Retinal pigment epithelial cell (primary cell): ENCODE results near the gene CMAS.

- RRBS, result no CpG with 5 or more reads among the region's 2 CpGs
Observed at GRCh38 chr12:18148867-18149455, 59.0 kb upstream of the RERGL start.

- RRBS, result no CpG with 5 or more reads among the region's 10 CpGs
Observed at GRCh38 chr12:19038088-19039002, 91.2 kb upstream of the PLEKHA5 start.

DNA sequence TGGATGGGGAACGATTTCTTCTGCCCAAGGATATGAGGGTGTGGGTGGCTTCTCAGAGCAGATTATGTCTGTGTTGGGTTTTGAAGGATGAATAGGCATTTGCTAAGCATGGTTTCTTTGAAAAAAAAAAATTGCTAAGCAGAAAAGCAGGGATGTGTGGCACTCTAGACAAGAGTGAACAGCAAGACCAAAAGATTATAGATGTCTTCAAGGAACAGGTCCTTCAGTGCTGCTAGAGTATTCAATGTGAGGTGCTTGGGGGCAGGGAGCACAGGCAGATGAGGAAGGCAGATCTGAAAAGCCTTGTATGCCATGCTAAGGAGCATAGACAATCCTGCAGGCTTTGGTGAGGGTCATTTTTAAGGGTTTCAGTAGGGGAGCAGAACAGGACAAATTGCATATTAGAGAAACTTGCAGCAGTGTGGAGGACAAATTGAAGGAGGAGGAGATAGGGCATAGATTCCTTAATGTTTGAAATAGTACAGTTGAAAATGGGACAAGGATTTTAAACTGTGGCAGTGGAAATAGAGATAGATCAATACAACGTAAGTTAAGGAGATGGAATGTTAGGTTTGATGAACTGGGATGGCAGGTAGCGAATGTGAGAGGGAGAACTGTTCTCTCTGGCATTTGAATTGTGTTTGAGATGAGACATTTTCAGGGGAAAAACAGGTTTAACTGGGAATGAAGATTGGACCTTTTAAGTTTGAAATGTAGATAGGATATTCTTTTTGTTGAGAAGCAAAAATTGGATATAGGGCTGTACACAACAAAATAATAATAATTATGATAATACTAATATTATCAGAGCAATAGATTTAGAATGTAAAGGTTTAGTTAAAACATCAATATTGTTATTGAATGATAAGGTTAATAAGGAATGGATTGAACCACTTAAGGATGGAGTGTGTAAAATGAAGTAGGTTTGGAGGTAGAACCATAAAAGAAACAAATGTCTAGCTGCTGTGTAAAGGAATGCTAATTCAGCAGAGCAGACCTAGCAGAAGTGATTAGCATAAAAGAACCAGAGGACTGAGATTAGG is 84.0 kb downstream of the PLEKHA5 start:
- RRBS, result no CpG with 5 or more reads among the region's 3 CpGs

GRCh38 chr12:19239604-19239910 is 110.0 kb downstream of the PLEKHA5 start:
- RRBS, result no CpG with 5 or more reads among the region's 3 CpGs

DNA sequence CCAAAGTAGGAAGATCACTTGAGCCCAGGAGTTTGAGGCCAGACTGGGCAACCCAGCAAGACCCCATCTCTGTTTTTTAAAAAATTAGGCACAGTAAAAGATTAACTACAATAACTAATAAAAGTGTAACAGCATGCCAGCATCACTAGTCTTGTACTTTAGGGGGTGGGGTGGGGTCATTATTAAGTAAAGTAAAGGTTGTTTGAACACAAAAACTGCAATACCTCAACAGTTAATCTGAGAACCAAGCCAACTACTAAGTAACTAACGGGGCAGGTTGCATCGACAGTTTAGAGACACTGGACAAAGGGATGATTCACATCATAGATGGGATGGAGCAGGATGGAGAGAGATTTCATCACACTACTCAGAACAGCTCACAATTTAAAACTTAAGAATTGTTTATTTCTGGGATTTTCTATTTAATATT is 119.6 kb downstream of the PLEKHA5 start:
- RRBS, result no CpG with 5 or more reads among the region's 2 CpGs

GRCh38 chr12:19353750-19354151 is 85.5 kb upstream of the AEBP2 start:
- RRBS, result no CpG with 5 or more reads among the region's 4 CpGs

GRCh38 chr12:19411828-19412285 is 27.4 kb upstream of the AEBP2 start:
- RRBS, result no CpG with 5 or more reads among the region's 5 CpGs

- RRBS, result no CpG with 5 or more reads among the region's 16 CpGs
Observed at GRCh38 chr12:19783814-19784380, 344.6 kb downstream of the AEBP2 start.

DNA sequence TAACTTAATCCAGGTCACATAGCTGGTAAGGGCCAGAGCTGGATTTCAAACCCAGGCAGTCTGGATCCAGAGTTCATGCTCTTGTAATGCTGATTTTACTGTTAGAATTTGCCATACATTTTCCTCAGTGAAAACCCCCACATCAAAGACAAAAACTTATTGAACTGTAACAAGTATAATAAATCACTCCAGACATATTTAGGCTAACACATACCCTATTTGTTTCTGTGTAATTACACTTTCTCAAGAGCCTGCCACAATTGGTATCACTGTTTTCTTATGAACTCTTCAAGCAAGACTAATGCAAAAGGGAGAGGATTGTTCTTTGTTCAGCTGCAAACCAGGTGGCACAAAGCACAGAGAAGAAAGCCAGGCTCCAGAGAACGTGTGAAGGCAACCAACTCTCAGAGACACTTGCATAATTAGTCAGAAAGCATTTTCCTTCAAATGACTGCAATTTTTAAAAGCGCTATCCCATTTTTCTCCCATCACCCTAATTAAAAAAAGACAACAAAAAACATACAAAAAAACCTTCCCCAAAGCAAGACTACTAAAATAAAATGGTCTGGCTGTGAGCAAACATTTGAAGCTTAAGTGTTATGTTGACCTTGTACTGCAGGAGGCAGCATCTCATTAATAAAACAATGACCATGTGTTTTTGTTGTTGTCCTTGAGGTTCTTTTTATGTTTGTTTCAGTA is 452.9 kb upstream of the PDE3A start:
- RRBS, result no CpG with 5 or more reads among the region's 2 CpGs

DNA sequence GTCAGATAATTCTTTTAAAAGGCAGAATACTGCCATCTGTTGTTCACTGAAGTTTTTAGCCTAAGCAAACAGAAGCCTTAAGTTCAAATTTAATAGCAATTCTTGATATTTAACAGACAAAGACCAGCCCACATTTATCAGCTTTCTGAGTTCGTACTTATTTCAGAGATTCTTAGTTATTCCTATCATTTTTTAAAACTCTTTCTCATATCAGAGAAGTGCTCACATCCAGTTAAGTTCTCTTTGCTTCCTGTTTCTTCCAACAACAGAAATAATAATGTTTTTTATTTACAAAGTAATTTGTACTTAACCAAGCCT is 93.3 kb upstream of the SLCO1C1 start:
- RRBS, result no CpG with 5 or more reads among the region's 1 CpG

- RRBS, result no CpG with 5 or more reads among the region's 2 CpGs
Observed at GRCh38 chr12:21509897-21510311, 8.3 kb downstream of the GOLT1B start.

DNA sequence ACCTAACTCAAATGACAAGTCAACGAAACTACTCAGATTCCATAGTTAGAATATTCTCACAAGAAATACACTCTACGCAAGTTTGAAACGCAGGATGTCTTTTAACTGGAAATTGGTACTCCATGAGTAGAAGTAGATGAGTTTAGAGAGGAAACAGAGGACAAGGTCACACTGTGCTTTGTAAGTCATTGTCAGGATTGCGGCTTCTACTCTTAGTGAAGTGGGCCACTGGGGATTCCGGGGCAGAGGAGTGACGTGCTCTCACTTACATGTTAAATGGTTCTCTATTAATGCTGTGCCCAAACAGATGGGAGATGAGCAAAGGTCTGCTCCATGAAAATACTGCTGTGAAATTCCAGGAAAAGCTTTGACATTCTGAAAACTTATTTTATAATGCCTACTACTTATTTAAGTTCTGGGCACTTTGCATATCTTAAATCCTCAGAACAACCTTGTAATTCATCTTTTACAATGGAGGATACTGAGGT is 3.9 kb downstream of the ABCC9 start:
- RRBS, result no CpG with 5 or more reads among the region's 6 CpGs

- RRBS, result 0% methylated on average over 15 of the region's 38 CpGs
Observed at GRCh38 chr12:22045946-22046408, at the start of gene CMAS. Gene CMAS, plus strand, starts transcription at chr12:22046218.

DNA sequence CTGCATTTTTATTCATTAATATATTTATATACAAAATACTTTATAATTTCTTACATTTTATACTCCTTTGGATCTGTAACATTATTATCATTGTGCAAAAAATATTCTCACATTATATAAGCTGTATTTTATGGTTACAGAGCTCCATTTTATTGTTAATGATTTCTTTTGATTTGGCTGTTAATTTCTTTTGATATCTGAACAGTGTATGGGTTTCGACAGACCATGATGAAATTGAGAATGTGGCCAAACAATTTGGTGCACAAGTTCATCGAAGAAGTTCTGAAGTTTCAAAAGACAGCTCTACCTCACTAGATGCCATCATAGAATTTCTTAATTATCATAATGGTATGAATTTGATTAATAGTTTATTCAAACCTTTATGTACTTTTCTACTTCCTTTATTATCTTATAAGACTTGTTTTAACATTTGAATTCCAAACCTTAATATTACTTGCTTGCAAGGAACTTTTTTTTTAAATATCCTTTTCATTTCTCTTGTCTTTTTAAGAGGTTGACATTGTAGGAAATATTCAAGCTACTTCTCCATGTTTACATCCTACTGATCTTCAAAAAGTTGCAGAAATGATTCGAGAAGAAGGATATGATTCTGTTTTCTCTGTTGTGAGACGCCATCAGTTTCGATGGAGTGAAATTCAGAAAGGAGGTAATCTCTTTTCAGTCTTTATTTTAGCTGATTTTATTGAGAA is 9.1 kb downstream of the CMAS start:
- RRBS, result no CpG with 5 or more reads among the region's 5 CpGs

DNA sequence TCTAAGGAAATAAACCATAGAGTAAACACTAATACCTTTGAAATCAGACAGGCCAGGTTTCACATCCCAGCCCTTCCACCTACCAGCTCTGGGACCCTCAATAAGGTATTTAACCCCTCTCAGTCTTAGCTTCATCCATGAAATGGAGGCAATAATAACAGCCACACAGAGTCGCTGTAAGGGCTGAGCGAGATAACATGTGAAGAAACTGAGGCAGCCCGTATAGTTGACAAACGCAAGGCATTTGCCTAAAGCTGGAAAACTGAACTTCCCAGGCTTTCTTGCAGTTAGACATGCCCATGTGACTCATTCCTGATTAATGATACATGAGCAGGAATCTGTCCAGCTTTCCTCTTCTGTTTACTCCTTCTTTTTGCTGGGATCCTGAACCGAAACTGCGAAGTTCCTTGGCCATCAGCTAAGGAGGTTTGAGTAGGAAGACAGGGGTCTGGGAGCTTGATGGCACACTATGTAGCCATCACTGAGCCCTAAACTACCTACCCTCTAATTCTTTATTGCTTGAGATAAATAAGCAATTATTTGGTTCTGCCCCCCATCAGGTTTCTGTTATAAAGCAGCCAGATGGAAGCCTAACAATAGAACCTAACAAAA is 52.2 kb downstream of the ST8SIA1 start:
- RRBS, result no CpG with 5 or more reads among the region's 6 CpGs

- RRBS, result no CpG with 5 or more reads among the region's 15 CpGs
Observed at GRCh38 chr12:22332873-22333733, 1.4 kb downstream of the ST8SIA1 start.

GRCh38 chr12:22464153-22465044 is 79.9 kb downstream of the C2CD5 start:
- RRBS, result no CpG with 5 or more reads among the region's 5 CpGs

DNA sequence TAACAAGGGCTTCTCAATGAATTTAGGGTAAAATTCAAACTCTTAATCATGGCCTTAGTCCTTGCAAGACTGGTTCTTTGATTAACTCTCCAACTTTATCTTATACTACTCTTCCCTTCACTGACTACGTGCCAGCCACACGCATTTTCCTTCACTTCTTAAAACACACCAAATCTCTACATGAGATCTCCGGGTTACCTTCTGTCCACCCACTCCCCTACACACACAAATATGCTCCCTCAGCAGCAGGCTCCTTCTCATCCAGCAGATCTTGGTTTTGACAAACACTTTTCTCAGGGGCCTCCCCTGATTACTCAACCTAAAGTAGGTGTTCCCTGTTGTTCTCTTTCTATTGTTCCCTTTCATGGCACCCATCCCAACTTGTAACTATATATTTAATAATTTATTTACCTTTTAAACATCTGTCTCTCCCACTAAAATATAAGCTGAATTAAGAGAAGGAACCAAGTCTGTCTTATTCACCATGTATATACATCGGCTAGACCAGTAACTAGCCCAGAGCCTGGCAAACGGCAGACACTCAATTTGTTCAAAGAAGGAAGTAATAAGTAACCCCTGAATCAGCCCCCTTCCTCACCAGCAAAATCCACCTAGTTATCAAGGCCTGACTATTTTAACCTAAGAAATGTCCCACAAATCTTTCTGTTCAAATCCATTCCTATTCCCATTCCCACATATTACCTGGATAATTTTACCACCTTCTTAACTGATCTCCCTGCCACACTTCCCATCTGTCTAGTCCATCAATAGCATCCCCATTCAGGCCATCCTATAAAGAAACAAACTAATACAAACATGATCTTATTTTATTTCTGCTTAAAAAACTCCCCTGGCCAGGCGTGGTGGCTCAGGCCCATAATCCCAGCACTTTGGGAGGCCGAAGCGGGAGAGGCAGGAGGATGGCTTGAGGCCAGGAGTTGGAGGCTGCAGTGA is 2.7 kb downstream of the C2CD5 start:
- RRBS, result no CpG with 5 or more reads among the region's 8 CpGs

GRCh38 chr12:22543190-22544093 is 900 bp downstream of the C2CD5 start:
- RRBS, result no CpG with 5 or more reads among the region's 31 CpGs